Keratinocyte (primary cell): ENCODE data around the gene MRPS25.

DNA sequence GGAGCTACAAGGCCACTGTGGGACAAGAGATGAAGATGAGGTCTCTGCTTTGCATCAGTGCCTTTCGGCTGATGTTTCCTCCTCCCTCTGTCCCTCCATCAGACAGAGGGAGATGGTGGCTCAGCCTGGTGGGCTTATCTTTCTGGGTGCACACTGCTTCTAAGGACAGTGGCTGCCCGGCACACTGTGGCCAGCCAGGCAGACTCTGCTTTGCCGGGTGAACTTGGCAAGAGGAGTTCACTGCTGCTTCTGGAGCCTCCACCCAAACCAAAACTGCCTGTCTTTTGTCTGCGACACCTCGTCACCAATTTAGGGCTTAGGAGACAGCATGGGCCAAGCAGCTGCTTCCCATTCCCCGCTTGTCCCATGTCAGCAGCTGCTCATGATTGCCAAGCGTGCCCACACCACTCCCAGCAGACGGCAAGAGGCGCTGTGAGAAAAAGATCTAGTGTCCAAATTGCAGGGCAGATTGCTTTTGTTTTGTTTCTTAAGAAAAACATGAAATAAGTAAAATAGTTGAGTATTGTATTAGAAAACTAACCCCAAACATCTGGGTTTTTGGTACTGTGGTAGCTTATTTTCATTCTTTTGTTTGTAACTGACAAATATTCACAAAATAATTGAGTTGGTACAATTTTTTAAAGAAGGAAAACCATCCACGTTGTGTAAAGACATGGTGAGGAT lies 57.3 kb downstream of the LSM3 start:
CAGE:
- cytosol, long polyA minus RNA = no peak
- cytosol, long polyA plus RNA = no peak
- long polyA plus RNA = no peak
- nucleus, long polyA minus RNA = no peak
- nucleus, long polyA plus RNA = no peak

DNA sequence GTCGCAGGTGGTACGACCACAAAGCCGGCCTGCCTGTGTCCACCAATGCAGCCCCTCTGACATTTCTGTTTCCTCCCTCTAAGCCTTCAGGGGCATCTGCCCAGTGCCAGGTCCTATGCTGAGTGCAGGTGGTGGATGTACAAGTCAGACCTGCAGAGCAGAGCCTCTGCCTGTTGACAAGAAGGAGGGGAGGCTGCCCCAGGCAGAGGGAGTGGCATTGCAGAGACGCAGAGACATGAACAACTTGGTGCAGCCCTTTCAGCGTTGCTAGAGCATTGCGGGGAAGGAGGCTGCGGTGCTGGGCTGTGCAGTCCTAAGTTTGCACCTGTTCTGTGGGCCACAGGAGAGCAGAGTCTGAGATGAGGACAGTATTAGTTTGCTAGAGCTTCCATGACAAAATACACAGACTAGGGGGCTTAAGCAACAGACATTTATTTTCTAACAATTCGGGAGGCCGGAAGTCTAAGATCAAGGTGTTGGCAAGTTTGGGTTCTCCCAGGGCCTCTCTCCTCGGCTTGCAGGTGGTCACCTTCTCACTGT lies 65.2 kb downstream of the LSM3 start:
CAGE:
- cytosol, long polyA minus RNA = no peak
- cytosol, long polyA plus RNA = no peak
- long polyA plus RNA = no peak
- nucleus, long polyA minus RNA = no peak
- nucleus, long polyA plus RNA = no peak

CAGE:
- cytosol, long polyA minus RNA = no peak
- cytosol, long polyA plus RNA = no peak
- long polyA plus RNA = no peak
- nucleus, long polyA minus RNA = no peak
- nucleus, long polyA plus RNA = no peak
Measured at GRCh38 chr3:14405163-14405643, 2.8 kb downstream of the SLC6A6 start.

DNA sequence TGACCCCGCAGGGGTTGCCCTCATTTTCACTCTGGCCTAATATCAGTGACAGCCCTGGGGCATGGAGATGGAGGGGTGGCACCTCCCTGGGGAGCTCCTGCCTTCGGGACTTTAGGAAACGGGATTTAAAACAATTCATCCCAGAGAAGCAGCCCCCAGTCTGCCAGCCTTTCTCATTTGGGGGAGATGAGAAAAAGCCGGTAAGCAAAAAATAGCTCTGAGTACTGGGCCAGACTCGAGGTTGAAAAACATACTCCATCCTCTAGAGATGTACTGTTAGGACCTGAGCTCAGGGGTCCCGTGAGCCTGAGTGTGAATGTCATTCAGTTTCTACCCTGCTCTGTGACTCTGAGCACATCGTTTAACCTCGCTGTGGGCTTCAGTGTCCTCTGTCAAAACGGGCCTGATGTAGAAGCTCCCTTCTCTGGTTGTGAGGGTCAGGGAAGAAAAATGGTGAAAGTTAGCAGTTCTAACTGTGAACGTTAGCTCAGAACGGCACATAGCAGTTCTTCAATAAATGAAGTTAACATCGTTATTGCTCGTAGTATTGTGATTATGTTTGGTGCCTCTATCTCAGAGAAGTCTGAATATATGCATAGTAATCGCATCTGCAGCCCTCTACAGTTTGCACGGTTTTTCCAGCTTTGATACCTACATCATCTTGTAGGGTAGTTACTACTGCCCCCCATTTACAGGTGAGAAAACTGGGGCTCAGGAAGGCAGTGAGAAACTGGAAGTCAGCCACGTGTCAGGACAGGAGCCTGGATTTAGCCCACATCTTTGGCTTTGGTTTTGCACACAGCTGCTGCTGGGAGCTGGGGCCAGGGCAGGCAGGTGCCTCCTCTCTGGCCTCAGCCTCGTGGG lies 18.9 kb downstream of the SLC6A6 start:
CAGE:
- cytosol, long polyA minus RNA = no peak
- cytosol, long polyA plus RNA = no peak
- long polyA plus RNA = no peak
- nucleus, long polyA minus RNA = no peak
- nucleus, long polyA plus RNA = no peak

GRCh38 chr3:14482254-14482931 lies 57.7 kb downstream of the GRIP2 start:
CAGE:
- cytosol, long polyA minus RNA = no peak
- cytosol, long polyA plus RNA = no peak
- long polyA plus RNA = no peak
- nucleus, long polyA minus RNA = no peak
- nucleus, long polyA plus RNA = no peak

GRCh38 chr3:14484810-14485585 lies 55.1 kb downstream of the GRIP2 start:
CAGE:
- cytosol, long polyA minus RNA = start-site peak on the plus strand at chr3:14485058-14485105, 10 reads
- cytosol, long polyA plus RNA = no peak
- long polyA plus RNA = no peak
- nucleus, long polyA minus RNA = no peak
- nucleus, long polyA plus RNA = no peak

GRCh38 chr3:14486263-14486722 lies 53.8 kb downstream of the GRIP2 start:
CAGE:
- cytosol, long polyA minus RNA = no peak
- cytosol, long polyA plus RNA = no peak
- long polyA plus RNA = no peak
- nucleus, long polyA minus RNA = no peak
- nucleus, long polyA plus RNA = no peak

DNA sequence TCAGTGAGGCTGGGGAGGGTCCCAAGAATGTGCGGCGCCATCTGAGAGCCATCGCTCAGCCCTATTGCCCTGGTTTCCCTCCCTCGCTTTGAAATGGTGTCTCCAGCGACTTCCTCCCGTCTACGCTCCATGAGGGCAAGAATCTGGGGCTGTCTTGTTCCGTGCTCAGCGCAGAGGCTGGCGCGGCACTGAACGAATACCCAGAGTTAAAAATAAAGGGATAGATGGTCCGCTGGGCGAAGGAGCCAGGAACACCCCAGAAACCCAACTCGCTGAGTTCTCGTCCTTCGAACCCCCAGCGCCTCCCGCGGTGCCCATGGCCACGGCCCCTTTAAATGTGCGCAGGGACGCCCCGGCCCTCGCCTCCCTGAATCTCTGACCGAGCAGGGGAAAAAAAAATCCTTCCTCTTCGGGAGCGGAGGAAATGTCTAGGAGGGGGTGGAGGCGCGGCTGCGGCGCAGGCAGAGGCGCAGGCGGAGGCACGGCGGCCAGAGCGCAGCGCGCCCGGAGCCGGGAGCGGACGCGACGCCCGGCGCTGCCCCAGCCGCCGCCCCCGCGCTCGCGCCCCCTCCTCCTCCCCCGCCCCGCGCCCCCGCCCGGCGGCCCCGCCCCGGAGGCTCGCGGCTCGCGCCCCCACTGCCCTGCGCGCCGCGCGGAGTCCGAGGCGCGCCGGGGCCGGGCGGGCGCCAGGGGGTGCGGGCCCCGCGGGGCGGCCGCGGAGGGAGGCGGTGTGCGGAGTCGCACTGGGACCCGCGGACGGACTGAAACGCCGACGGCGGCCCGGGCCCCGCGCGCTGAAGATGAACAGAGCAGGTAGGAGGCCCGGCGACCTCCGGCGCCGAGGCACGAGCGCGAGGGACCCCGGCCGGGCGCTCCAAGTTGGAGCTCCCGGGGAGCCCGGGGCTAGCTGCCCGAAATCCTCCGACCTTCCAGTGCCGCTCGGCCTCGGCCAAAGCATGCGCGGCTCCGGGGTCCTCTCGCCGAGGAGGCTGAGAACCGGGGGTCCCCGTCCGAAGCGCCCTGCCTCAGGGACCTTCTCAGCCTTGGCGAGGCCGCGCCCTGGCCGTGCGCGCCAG lies 8.4 kb upstream of the FGD5 start:
CAGE:
- cytosol, long polyA minus RNA = no peak
- cytosol, long polyA plus RNA = no peak
- long polyA plus RNA = no peak
- nucleus, long polyA minus RNA = no peak
- nucleus, long polyA plus RNA = no peak

DNA sequence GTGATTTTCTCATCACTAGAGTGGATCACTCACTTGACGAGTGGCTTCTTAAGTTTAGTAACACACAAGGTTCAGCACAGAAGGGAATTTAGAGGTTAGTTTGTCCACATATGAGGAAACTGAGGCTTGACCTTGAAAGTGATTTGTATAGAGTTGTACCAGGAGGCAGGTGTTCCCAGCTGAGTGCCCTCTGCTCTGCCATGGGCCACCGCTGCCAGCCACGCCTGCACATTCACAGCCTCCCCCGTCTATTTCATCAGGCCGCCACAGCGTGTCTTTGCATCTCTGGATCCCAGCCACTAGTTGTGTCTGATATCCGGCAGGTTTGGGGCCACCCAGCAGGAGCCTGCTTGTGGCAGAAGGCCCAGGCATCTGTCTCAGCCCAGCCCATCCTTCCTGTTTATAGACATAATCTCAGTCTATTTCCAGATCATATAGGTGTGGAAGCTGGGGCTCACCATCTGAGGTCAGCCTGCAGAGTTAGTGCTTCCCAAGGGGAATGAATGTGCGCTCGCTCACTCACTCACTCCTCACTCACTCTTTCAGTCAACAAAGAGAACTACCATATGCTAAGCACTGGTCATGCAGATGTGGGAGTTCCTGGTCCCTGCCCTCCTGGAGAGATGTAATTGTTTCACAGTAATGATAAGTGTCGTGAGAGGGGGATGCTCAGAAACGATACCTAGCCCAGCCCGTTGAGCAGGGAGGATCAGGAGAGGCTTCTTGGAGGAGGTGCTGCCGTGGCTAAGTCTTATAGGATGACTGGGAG lies 60.5 kb downstream of the FGD5 start:
CAGE:
- cytosol, long polyA minus RNA = no peak
- cytosol, long polyA plus RNA = no peak
- long polyA plus RNA = no peak
- nucleus, long polyA minus RNA = no peak
- nucleus, long polyA plus RNA = no peak

CAGE:
- cytosol, long polyA minus RNA = no peak
- cytosol, long polyA plus RNA = no peak
- long polyA plus RNA = no peak
- nucleus, long polyA minus RNA = no peak
- nucleus, long polyA plus RNA = no peak
Measured at GRCh38 chr3:14957749-14958383, 10.5 kb downstream of the NR2C2 start.

GRCh38 chr3:15038850-15039710 lies 26.0 kb downstream of the MRPS25 start:
CAGE:
- cytosol, long polyA minus RNA = no peak
- cytosol, long polyA plus RNA = no peak
- long polyA plus RNA = no peak
- nucleus, long polyA minus RNA = no peak
- nucleus, long polyA plus RNA = no peak

GRCh38 chr3:15064696-15065629 lies at the start of gene MRPS25:
MRPS25 (minus strand) TSS chr3:15065315.
CAGE:
- cytosol, long polyA minus RNA = start-site peak on the minus strand at chr3:15065288-15065295, 59 reads
- cytosol, long polyA plus RNA = start-site peak on the minus strand at chr3:15065256-15065303, 855 and 141 reads in 2 replicates
- long polyA plus RNA = start-site peak on the minus strand at chr3:15065259-15065297, 1,287 and 775 reads in 2 replicates
- nucleus, long polyA minus RNA = start-site peak on the minus strand at chr3:15065278-15065299, 49 reads
- nucleus, long polyA plus RNA = start-site peak on the minus strand at chr3:15065259-15065317, 554 and 639 reads in 2 replicates

CAGE:
- cytosol, long polyA minus RNA = no peak
- cytosol, long polyA plus RNA = no peak
- long polyA plus RNA = no peak
- nucleus, long polyA minus RNA = no peak
- nucleus, long polyA plus RNA = no peak
Measured at GRCh38 chr3:15099501-15099890, 548 bp upstream of the RBSN start.

CAGE:
- cytosol, long polyA minus RNA = no peak
- cytosol, long polyA plus RNA = no peak
- long polyA plus RNA = no peak
- nucleus, long polyA minus RNA = no peak
- nucleus, long polyA plus RNA = no peak
Measured at GRCh38 chr3:15395723-15396751, 31.3 kb downstream of the METTL6 start.

GRCh38 chr3:15623709-15624038 lies 22.1 kb downstream of the BTD start:
CAGE:
- cytosol, long polyA minus RNA = no peak
- cytosol, long polyA plus RNA = no peak
- long polyA plus RNA = no peak
- nucleus, long polyA minus RNA = no peak
- nucleus, long polyA plus RNA = no peak

DNA sequence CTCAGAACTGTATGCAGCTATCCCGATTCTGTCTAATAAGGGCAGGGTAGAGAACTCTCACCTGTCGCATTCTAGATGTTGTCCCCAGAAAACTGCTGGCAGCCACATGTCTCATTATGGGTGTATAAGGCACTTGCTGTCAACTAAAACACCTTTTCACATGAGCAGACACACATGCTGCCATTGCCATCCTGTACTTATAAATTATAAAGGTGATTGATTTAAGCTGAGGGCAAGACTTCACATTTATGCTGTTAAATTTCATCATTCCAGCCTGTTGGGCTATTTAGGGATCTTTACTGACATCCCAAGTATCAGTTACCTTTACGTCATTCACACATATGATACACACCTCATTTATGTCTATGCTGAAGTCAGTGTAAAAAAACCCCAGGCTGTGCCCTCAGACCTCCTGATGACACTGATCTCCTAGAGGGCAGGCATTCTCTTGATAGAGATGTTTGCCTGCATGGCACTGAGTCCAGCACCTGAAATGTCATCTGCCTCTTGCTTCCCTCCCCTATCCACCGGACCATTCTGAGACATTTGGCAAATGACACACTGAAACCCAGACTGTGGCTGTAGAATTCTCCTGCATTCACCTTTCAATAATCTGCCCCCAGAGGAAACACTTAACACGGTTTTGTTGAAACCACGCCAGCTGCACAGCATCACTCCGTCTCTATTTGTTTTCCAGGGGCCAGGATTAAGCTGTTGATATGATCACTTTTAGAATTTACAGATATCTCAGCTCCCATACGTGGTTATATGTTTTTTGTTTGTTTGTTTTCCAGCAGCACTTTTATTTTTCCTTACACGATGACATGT lies 35.9 kb downstream of the BTD start:
CAGE:
- cytosol, long polyA minus RNA = no peak
- cytosol, long polyA plus RNA = no peak
- long polyA plus RNA = no peak
- nucleus, long polyA minus RNA = no peak
- nucleus, long polyA plus RNA = no peak

DNA sequence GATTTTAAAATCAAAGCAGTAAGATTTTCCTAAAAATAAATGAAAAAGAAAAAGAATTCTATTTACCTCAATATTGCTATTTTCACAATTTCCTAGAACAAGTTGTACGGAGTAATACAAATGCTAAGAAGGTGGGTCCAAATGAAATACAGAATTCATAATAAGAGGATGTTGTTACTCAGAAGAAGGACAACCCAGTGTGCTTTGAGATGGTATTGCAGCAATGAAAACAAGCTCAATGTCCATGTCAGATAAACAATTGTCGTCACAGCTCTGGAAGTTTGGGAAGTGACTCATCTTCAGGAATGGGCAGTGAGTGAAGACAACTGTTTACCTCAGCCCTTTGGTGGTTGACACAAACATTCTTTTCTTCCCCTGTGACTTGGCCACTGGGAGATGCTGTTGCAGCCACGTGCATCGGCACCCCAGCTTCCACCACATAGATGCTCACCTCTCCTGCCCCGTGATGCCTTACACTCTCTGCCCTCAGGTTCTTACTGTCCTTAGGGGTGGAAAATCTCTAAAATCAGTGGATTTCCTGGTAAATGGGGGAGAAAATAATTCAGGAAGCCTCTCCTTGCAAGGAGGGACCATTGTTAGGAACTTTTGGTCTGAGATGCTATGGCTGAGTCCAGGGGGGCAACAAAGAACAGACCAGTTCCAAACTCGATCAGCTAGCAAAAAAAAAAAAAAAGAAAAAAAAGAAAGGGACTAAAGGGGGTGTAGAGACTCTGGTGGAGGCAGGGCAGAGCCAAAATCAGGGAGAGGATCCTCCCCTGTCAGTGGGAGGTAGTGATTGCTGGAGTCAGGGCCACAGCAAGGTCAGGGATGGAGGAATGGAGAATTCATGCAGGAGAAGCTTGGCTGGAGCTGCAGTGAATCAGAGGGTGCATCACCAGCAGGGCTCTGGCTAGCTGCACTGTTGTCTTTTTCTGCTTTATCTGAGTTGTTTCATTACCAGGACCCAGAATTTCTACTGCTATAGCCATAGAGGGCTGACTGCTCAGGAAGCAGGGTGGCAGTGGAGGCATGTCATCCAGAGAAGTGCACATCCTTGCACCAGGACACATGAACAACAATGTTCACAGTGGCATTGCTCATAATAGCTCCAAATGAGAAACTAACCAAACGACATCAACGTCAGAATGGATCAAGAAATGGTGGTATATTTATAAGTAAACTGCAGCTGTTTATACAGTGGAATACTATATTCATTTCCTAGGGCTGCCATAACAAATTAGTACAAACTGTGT lies 113.8 kb upstream of the GALNT15 start:
CAGE:
- cytosol, long polyA minus RNA = no peak
- cytosol, long polyA plus RNA = no peak
- long polyA plus RNA = no peak
- nucleus, long polyA minus RNA = no peak
- nucleus, long polyA plus RNA = no peak

CAGE:
- cytosol, long polyA minus RNA = no peak
- cytosol, long polyA plus RNA = no peak
- long polyA plus RNA = no peak
- nucleus, long polyA minus RNA = no peak
- nucleus, long polyA plus RNA = no peak
Measured at GRCh38 chr3:16134153-16134690, 40.3 kb upstream of the GALNT15 start.

DNA sequence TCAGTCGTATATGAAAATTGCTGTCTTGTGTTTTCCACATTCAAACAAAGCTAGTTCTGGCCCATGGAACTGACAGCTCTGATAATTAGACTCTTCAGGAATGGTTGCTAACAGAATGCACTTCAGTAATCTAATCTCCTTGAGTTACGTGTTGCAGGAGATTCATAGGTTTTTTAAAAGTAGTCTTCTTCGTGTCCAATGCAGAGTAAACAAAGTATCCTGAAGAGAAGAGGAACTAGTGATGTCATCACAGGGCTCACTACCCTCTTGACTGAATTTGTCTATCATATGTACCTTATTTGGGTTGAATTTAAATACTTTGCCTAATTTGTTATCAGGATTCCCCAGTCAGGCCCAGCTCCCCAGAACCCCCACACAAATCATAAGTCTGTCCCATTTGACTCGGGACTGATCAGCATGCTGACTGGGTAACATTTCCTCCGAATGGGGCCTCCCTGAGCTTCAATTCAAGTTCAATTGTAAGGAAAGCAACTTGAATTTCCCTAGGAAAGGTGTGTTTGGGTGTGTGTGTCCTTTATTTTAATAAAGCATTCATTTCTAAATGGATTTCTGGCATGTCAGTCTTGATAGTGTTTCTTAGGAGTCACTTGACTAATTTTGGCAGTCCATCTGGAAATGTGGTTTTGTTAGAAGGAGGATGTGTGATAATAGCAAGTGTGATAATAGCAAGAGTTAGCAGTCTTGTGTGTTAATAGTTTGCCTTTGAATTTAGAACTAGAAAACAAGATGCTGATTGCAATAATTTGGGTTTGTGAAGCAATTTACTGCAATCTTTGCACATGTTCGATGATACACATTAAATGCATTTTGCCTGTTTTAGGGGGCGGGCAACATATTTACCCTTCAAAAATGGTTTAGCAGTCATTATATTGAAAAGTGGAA lies 21.9 kb downstream of the OXNAD1 start:
CAGE:
- cytosol, long polyA minus RNA = no peak
- cytosol, long polyA plus RNA = no peak
- long polyA plus RNA = no peak
- nucleus, long polyA minus RNA = no peak
- nucleus, long polyA plus RNA = no peak

DNA sequence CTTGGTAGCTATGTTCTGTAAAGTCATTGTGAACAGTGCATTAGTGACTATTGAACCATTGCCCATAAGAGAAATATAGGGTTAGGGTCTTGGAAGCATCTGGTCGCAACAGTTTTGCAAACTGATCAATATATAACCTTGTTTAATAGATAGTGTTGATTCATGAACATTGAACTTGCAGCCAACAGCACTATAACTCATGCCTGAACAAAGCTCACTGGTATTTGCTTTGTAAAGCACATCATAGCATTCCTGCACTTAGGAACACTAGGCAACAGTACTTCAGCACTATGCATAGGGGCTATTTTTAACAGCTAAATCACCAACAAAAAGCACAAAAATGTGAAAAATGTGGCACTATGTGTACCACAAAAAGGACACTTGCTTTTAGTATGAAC lies 67.9 kb downstream of the OXNAD1 start:
CAGE:
- cytosol, long polyA minus RNA = no peak
- cytosol, long polyA plus RNA = no peak
- long polyA plus RNA = no peak
- nucleus, long polyA minus RNA = no peak
- nucleus, long polyA plus RNA = no peak